ENCODE results near the genes ZNF280B, IGLL5 and RAB36.

DNA sequence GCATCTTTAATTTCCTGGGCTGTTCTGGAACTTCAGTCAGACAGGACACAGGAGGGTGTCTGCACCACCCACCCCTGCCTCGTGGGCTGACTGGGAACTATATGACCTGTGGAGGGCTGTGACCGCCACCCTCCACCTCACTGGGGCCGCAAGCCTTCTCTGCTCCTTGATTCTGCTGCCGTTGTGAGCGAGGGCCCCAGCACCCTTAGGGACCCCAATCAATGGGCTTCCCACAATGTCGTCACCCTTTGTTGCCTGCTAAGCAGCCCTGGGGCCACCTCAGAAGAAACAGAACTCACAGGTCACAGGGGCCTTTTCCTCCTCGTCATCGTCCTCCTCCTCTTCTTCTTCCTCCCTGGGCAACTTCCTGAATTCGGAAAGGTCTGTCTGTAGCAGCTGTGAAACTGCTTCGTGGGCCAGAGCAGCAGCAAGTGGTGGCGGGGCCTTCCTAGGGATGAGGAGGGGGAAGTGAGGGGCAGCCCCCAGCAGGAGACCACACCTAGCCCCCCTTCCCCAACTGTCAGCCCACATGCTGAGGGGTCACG lies 13.3 kb downstream of the PPM1F start:
- PRO-cap: bidirectional peak, plus-strand start at position 368 of the sequence, minus-strand start at position 185 of the sequence

- PRO-cap: no peak
Observed at GRCh38 chr22:21975497-21975982, 7.0 kb downstream of the TOP3B start.

DNA sequence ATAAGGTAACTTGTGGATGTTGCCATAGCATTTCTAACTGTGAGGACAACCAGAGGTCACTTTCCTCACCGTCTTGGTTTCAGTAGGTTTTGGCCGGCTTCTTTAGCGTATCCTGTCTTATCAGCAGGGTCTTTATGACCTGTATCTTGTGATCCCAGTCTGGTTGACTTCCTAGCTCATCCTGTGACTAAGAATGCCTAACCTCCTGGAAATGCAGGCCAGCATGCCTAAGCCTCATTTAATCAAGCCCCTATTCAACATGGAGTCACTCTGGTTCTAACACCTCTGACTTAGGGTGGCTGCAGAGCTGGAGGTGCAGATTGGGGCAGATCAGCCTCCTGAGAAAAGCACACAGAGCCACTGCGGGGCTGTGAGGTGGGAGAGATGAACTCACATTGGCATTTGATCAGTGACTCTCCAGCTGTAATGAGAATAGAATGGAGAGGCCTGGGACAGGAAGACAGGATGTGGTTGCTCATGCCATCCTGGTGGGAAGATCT lies 41.1 kb upstream of the TOP3B start:
- PRO-cap: unidirectional peak, minus-strand start at position 240 of the sequence

DNA sequence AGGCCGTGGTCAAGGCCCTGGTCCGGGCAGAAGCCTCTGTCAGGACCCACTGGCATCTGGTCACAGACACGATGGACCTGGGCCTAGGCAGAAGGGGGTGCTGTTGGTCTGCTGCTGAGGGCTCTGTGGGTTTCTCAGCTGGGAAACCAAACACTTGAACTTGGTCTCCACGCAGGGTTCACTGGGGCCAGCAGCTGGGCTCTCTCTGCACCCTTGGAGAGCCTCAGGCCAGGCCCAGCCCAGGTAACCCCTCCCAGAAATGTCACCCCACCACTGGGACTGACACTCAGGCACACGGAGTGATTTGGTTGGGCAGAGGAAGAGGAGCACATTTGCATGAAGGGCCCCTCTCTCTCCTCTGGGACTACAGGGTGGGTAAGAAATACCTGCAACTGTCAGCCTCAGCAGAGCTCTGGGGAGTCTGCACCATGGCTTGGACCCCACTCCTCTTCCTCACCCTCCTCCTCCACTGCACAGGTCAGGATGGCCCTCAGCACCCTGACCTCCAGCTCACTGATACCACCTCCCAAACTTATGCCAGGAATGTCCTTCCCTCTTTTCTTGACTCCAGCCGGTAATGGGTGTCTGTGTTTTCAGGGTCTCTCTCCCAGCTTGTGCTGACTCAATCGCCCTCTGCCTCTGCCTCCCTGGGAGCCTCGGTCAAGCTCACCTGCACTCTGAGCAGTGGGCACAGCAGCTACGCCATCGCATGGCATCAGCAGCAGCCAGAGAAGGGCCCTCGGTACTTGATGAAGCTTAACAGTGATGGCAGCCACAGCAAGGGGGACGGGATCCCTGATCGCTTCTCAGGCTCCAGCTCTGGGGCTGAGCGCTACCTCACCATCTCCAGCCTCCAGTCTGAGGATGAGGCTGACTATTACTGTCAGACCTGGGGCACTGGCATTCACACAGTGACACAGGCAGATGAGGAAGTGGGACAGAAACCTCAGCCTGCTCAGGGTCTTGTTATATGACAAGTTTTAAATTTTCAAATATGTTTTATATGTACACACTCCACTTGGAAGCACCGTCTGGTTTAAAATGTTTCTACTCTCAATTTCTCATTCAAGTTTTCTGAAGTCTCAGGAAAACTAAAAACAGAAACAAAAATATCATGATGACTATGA lies 48.3 kb upstream of the TOP3B start:
- PRO-cap: bidirectional peak, plus-strand start at position 378 of the sequence, minus-strand start at position 207 of the sequence; bidirectional peak, plus-strand start at position 759 of the sequence, minus-strand start at position 767 of the sequence

DNA sequence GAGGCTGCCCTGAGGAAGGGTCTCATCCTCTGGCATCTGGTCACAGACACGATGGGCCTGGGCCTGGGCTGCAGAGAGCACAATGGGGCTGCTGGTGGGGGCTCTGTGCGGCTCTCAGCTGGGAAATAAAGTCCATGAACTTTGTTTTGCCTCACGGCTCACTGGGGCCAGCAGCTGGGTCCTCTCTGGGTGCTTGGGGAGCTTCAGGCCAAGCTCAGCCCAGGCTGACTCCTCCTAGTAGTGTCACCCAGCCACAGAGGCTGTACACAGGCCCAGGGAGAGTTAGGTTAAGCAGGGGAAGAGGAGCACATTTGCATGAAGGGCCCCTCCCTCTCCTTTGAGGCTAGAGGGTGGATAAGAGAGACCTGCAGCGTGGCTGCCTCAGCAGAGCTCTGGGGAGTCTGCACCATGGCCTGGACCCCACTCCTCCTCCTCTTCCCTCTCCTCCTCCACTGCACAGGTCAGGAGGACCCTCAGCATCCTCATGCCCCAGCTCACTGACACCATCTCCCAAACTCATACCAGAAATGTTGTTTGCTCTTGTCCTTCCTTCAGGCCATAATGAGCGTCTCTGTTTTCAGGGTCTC lies 82.7 kb upstream of the VPREB1 start:
- PRO-cap: no peak

DNA sequence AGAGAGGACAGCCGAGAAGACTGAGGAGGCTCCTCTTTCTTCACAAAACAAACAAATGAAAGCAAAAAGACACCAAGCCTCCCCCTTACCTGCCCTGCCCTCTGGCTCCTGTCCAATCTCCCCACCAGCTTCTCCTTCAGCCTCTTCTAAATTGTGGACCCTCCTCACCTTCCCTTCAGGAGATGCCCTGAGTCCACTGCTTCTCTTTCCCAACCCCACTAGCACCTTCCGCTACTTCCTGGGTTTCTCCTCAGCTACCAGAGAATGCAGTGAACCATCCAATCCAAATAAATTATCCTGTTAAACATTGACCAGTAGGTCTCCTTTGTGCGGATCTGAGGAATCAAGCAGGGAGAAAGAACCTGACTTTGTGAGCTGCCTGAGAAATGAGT lies 63.3 kb upstream of the VPREB1 start:
- PRO-cap: no peak

DNA sequence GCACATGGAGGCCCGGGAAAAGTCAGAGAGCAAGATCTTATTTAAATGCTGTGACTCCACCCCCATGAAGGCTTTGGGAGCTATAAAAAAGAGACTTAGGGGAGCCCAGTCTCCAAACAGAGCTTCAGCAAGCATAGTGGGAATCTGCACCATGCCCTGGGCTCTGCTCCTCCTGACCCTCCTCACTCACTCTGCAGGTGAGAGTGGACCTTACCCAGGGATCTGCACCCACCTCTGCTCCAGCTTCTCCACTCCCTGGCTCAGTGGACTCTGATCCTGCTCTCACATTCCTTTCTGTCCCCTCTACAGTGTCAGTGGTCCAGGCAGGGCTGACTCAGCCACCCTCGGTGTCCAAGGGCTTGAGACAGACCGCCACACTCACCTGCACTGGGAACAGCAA lies 29.9 kb upstream of the VPREB1 start:
- PRO-cap: no peak

GRCh38 chr22:22291042-22291425 lies 46.4 kb downstream of the VPREB1 start:
- PRO-cap: no peak

DNA sequence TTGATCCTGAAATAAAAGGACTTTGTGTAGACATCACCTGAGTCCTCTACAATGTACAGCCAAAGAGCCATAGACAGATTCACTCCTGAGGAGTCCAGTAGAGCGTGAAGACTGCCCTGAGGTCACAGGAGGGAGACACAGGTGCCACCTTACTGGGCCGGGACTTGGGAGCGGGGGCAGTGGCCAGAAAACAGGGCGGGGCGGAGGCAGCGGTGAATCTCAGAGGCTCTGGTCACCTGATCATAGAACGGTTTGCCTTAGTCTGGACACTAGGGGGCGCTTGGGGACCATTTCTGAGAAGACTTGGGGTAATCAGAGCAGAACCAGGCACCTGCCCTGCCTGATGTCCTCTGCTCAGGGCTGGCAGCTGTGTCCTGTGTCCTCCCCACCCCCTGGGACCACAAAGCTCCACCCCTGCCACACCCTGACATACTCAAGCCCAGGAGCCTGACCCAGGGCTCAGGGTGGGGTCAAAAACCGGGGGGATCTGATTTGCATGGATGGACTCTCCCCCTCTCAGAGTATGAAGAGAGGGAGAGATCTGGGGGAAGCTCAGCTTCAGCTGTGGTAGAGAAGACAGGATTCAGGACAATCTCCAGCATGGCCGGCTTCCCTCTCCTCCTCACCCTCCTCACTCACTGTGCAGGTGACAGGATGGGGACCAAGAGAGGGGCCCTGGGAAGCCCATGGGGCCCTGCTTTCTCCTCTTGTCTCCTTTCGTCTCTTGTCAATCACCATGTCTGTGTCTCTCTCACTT lies 112.8 kb downstream of the VPREB1 start:
- PRO-cap: no peak

- PRO-cap: no peak
Observed at GRCh38 chr22:22422694-22423222, 85.8 kb downstream of the ZNF280B start.

DNA sequence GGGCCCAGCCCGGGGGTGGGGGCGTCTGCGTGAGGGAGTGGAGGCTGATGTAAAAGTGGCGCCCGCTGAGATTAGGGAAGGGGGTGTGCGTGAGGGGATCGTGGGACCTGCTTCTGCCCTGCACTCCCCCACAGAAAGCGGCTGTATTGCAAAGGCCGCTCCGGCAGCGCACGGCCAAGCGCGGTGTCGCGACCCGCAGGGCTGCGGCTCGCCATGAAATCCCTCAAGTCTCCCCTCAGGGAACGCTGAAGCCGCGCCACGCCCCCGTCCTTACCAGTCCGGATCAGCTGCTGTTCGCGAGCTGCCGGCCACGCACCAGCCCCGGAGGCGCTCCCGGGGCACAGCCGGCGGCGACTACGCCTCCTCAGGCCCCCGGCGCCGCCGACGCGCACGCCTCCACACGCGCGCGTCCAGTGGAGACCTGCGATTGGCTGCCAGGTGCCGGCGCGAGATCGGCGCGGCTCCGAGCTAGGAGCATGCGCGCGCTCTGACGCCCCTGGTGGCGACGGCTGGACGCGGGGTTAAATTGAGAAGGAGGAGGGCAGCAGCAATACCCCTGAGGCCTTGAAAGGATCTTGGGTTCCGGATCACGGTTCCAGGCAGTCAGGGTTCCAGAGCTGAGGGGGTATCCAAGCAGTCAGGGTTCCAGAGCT lies at the start of gene ZNF280B:
Gene ZNF280B (minus strand): TSS at position 358 of the 653 bp plus-strand sequence.
- PRO-cap: bidirectional peak, plus-strand start at position 524 of the sequence, minus-strand start at position 402 of the sequence

- PRO-cap: unidirectional peak, minus-strand start at chr22:22747268
Observed at GRCh38 chr22:22747159-22747583, 102.8 kb downstream of the GGTLC2 start.

DNA sequence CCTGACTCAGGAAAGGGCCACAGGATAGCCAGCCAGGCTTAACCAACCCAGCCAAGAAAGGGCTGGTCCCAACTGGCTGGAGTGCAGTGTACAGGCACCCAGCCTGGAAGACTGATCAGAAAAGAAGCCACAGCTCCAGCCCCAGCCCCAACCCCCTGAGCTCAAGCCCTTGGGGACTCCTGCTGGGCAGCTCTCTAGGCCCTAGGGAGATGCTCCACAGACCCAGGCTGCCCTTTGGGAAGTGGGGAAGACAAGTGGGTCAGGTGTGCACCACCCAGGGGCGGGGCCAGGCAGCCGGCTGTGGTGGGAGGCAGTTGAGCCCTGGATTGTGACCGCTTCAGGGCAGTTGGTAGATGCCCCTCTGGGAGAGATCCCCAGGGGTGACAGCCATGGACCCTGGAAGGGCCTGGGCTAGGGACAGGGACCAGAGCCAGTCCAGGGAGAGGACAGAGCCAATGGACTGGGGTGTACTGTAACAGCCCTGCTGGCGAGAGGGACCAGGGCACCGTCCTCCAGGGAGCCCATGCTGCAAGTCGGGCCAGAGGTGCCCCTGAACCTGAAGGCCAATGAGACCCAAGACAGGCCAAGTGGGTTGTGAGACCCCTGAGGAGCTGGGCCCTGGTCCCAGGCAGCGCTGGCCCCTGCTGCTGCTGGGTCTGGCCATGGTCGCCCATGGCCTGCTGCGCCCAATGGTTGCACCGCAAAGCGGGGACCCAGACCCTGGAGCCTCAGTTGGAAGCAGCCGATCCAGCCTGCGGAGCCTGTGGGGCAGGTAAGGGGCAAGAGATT lies at the start of gene IGLL5:
Gene IGLL5 (plus strand): TSS at position 329 of the 789 bp plus-strand sequence.
- PRO-cap: no peak

DNA sequence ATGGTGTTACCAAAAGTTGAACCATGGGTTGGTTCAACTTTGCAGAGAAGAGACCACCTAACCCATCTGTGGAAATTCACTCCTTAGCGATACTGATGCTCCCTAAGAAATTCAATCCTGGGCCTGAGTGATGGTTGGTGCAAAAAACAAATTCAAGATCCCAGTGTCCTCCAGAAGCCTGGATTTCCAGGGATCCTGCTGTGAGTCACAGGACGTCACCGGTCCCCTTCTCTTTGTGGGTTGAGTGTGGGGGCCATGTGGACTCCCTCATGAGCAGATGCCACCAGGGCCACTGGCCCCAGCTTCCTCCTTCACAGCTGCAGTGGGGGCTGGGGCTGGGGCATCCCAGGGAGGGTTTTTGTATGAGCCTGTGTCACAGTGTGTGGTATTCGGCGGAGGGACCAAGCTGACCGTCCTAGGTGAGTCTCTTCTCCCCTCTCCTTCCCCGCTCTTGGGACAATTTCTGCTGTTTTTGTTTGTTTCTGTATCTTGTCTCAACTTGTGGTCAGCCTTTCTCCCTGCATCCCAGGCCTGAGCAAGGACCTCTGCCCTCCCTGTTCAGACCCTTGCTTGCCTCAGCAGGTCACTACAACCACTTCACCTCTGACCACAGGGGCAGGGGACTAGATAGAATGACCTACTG lies 11.7 kb downstream of the IGLL5 start:
- PRO-cap: no peak

- PRO-cap: no peak
Observed at GRCh38 chr22:23070687-23071252, 451 bp downstream of the GNAZ start.

DNA sequence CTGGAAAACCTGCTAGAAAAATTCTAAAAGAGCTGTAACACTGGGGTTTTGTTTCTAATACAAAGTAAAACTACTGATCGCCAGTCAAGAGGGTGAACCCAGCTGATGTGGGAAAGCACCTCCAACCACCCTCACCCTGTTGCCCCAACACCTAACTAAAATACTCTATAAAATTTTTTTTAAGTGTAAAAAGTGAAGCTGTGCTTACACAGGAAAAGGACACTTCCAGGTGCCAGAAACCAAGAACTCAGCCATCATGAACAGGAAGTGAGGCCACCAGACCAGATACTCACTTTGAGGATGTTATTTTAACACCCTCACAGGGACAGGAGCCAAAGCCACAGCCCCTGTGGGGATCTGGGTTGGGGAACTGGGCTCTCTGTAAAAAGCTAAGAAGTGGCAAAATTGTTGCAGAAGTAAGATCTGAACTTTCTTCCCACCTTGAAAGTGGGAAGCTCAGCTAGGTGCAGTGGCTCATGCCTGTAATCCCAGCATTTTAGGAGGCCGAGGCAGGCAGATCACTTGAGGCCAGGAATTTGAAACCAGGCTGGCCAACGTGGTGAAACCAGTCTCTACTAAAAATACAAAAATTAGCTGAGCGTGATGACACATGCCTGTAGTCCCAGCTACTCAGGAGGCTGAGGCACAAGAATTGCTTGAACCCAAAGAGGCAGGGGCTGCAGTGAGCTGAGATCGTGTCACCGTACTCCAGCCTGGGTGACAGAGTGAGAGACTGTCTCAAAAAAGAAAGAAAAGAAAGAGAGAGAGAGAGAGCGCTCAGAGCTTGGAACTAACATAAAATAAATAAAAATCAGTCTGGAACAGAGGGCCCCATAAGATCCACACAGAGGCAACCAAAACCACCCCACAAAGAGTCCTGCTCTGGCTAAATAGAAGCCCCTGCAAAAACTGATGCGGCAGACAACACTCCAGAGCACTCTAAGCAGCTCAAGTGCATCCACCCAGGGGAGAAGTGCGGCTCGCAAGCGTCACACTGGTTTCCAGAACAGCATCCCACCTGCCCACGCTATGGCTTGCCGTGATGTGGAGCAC lies 3.6 kb downstream of the RSPH14 start:
- PRO-cap: no peak

GRCh38 chr22:23144857-23146004 lies at the start of gene RAB36:
TSS of gene RAB36 (plus strand) at chr22:23145477.
- PRO-cap: no peak

- PRO-cap: bidirectional peak, plus-strand start at chr22:23216819, minus-strand start at chr22:23216666; bidirectional peak, plus-strand start at chr22:23217026, minus-strand start at chr22:23216943
Observed at GRCh38 chr22:23216348-23217306, 36.3 kb downstream of the BCR start.

DNA sequence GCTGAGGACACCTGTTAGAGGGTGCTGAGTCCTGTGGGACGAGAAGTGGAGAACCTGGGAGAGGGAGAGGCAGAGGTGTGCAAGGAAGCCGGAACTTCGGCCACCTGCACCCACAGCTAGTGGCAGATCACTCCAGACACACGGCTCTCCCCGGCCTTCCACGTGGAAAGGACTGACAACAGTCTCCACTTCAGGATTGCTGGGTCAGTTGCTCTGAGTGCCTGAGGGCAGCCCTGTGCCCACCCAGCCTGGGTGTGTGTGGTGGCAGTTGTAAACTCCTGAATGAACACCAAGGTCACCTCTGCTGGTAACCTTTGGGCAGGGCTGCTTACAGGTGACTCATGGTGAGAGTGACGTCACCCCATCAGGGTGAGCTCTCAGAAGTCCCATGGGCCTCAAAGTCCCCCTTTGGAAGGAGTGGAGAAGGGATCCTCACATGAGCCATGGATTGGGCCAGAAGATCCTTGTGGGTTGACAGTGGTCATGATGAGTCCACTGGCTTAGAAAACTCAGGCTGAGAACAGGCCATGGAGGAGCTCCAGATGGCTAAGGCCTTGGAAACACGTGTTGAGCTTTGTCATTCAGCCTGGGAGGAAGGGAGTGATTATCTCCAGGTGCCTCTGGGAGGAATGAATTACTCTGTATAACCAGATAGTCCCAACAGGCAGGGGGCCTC lies 71.2 kb downstream of the BCR start:
- PRO-cap: no peak

DNA sequence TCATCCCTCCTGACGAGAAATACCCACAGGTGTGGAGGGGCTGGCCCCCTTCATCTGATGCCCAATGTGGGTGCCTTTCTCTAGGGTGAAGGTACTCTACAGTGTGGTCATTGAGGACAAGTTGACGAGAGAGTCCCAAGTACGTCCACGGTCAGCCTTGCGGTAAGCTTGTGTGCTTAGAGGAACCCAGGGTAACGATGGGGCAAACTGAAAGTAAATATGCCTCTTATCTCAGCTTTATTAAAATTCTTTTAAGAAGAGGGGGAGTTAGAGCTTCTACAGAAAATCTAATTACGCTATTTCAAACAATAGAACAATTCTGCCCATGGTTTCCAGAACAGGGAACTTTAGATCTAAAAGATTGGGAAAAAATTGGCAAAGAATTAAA lies 41.4 kb downstream of the IGLL1 start:
- PRO-cap: no peak